Measurements from ENCODE around the gene EEA1.

- RRBS: no CpG with 5 or more reads among the region's 4 CpGs
Observed at GRCh38 chr12:92445758-92446342, 256.9 kb upstream of the PLEKHG7 start.

DNA sequence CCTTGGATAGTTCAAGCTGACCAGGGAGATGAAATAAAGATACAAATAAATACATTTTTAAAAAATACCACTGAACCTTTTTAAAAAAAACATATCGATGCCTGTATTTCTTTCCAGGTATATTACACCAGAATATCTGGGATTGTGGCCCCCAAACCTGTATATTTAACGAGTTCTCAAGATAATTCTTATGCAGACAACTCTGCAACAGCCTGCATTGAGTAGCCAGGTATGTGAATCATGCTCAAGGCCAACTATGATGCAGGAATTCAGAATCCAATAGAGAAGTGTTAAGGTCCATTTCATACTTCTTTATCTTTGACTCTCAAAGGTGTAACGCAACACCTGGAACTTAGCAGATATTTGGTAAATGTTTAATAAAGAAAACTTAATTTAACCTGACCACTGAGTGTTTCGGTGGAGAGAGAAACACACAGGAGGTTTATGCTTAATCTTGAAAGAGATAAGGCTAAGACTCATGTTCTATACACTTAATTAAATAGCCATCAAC lies 156.6 kb upstream of the PLEKHG7 start:
- RRBS: no CpG with 5 or more reads among the region's 4 CpGs

DNA sequence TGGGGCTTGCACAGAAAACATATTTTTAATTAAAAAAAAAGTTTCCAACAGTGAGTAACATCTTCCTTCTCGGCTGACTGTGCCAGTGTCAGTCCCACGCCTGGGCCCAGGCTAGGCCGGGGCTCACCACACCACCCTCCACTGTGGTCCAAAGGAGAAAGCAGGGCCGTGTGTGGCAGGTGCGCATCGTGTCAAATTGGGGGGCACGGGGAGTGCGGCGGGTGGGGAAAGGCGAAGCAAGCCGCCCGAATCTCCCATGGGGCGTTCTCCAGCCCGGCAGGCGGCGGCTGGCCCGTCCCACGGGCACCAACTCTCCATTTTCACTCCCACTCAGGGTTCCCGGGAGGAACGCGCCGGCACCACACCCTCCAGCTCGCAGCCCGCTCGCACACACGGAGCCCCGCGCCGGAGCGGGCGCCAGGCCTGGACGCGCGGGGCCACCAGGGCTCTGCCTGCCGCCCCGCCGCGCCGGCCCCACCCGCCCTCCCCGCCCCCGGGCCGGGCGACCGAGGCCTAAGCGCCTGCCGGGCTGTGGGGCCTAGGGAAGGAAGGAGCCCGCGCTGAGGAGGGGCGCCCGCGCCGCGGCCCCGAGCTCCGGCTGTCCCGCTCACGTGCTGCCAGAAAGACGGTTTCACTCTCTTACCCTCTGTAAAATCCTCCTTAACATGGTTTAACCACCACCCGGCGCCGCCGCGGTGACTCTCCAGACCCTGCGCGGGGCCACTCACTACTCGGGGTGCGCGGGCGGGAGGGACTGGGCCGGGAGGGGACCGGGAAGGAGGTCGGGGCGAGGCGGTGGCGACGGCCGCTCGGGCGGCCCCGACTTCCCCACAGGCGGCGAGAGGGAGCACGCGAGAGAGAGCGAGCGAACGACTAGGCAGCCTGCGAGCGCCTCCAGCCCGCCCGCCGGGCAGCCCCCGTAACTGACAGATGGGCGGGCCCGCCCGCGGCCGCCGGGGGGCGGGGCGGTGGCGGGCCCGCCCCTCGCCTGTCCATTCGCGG lies at the start of gene EEA1:
EEA1 (minus strand) TSS at position 896 of the 1,002 bp plus-strand sequence.
- RRBS: 2% methylated on average over 64 of the region's 107 CpGs

GRCh38 chr12:92973401-92974094 lies 44.5 kb upstream of the EEA1 start:
- RRBS: no CpG with 5 or more reads among the region's 6 CpGs

GRCh38 chr12:92977034-92977782 lies 48.1 kb upstream of the EEA1 start:
- RRBS: no CpG with 5 or more reads among the region's 6 CpGs

DNA sequence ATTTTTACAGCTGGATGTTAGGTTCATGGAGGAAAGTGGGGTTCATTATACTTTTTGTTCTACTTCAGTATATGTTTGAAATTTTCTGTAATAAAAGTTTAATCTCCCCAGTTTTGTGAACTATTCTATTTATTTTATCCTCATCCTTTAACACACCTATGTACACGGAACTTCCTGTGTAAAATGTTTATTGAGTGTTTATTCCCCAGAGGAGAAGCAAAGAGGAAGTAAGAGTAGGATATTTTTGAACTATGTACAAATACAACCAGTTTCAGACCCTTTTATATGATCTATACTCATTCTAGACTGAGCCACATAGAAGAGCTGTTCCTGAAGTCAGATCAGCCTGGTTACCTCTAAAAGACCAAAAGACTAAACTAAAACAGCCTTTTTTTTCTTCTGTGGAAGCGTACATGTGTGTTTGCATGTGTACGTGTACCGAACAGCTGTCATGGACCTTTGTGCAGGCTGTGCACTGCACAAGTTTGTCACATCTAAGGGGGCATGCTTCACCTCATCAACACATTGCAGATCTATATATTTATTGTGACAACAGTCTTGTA lies 210.9 kb upstream of the NUDT4 start:
- RRBS: no CpG with 5 or more reads among the region's 4 CpGs

GRCh38 chr12:93183806-93184859 lies 193.6 kb upstream of the NUDT4 start:
- RRBS: no CpG with 5 or more reads among the region's 6 CpGs

GRCh38 chr12:93237136-93237723 lies 140.5 kb upstream of the NUDT4 start:
- RRBS: no CpG with 5 or more reads among the region's 3 CpGs

- RRBS: 4% methylated on average over 8 of the region's 53 CpGs
Observed at GRCh38 chr12:93378282-93379321, 877 bp downstream of the NUDT4 start.

- RRBS: no CpG with 5 or more reads among the region's 3 CpGs
Observed at GRCh38 chr12:93408886-93409875, 31.5 kb downstream of the NUDT4 start.

DNA sequence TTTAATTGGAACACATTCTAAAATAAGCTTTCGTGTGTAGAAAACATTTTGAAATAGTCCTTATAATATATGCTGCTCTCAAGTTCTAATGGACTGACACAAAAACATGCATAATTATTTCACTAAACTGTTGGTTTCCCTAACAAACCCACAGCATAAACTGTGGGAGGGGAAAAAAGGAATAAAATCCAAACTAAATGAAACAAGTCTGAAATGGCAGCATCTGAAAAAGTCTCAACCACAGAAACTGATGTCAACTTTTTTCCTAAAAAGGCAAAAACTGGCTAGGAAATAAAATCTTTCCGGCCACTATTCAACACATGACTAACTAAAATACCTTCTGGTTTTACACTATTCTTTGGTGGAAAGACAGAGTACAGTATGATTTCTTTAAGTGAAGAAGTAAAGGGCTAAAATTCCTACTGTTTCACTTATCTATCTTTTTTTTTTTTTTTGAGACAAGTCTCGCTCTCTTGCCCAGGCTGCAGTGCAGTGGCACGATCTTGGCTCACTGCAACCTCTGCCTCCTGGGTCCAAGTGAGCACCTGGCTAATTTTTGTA lies 25.7 kb downstream of the UBE2N start:
- RRBS: no CpG with 5 or more reads among the region's 4 CpGs

GRCh38 chr12:93573077-93573298 lies 513 bp downstream of the SOCS2 start:
- RRBS: no CpG with 5 or more reads among the region's 13 CpGs

DNA sequence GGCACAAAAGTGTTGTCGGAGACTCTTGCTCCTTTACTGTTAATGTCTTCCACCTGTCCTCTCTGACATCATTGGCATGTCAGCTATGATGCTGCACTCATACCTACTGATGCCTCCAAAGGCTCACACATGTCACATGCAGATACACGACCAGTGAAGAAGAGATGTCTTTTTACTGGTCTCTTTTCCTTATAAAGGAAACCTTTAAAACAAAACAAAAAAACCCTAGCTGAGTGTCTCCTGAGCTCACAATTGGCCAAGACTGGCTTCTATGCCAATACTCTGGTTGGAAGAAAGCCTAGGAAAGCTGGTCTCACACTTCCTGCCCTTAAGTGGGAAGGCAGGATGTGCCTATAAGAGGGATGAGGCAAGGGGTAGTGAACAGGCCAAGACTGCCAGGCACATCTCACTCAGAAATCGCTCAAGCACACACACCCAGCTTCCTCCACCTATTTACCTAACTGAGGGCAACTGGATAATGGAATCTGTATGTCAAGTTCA lies 49.9 kb downstream of the SOCS2 start:
- RRBS: no CpG with 5 or more reads among the region's 3 CpGs

GRCh38 chr12:93662920-93663829 lies 14.0 kb upstream of the CRADD start:
- RRBS: no CpG with 5 or more reads among the region's 5 CpGs

DNA sequence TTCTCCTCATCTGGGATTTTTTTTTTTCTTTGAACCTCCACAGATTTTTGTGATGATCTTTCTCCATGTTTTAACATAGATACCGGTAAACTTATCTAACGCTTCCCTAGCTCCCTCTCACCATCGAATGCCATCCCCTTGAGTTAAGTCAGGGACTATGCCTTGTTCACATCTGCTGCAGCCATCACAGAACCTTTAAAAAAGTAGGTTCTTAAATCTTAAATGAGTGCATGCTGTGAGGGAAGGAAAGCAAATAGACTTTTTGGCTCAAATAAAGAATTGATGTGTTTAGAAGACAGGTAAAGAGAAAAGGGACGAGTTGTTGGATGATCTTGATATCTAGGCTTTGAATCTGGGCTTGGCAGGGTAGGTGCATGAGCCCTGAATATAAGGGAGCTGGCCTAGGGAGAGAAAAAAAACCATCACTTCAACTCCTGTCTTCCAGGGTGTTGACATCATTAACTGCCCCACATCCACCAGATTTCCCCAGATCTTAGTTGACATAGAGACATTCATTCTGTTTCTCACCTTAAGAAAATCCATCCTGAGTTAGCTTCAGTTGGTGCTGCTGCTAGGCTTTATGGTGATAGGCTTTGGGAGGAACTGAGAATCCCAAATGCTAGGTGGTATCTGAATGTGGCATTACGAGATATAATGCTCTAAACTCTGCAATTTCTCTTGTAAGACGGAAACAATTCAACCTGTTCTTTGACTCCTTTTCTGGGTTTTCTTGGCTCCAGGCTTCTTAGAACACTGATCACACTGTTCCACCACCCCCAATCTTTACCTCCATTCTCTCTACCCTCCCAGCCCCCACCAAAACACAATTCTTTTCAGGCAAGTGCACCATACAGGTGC lies 25.0 kb downstream of the CRADD start:
- RRBS: no CpG with 5 or more reads among the region's 6 CpGs

DNA sequence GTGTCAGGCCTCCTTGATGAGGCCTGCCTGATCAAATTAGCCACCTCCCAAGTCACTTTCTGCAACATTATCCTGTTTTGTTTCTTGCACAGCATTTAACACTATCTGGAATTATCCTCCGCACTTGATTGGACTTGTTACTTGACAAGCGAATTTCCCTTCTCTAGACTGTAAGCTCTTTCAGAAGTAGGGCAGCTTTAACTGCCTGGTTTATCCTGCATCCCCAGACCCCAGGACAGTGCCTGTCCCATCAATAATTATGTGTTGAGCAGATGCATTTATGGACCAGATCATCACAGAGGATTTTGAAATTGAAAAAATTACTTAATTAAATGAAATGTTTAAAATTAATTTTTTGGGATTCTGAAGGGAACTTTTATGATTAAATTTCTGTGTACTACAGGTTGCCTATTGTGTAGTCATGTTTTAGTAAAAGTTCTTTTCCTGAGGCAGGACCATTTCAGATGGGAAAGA lies 27.8 kb downstream of the CRADD start:
- RRBS: no CpG with 5 or more reads among the region's 2 CpGs

- RRBS: no CpG with 5 or more reads among the region's 3 CpGs
Observed at GRCh38 chr12:93705867-93706708, 28.9 kb downstream of the CRADD start.

- RRBS: no CpG with 5 or more reads among the region's 8 CpGs
Observed at GRCh38 chr12:93737940-93738972, 61.1 kb downstream of the CRADD start.

DNA sequence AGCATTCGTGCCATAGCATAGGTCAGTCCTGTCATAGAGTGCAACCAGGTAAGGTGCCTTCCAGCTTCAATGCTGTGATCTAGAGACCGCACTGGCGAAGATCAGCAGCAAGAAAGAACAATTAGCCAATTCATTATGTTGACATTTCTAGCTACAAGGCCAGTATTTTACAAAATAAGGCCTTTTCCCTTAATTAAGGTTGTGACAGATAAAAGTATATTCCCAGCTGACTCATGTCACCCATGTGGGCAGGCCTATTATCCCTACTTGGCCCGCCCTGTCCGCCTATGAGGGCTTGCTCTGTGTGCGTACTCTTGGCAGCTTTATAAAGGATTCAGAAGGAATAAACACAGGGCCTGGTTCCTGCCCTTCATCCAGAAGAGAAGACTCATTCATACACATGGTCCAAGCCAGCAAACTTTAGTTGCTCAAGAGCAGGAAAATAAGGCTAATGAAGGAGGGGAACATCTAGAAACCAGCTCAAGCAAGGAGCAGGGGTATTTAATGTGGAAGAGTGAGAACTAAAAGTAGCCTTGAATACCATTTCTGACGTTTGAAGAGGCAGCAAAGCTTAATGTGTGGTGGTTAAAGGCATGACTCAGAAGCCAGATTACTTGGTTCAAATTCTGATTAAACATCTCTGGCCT lies 141.8 kb downstream of the CRADD start:
- RRBS: no CpG with 5 or more reads among the region's 7 CpGs

DNA sequence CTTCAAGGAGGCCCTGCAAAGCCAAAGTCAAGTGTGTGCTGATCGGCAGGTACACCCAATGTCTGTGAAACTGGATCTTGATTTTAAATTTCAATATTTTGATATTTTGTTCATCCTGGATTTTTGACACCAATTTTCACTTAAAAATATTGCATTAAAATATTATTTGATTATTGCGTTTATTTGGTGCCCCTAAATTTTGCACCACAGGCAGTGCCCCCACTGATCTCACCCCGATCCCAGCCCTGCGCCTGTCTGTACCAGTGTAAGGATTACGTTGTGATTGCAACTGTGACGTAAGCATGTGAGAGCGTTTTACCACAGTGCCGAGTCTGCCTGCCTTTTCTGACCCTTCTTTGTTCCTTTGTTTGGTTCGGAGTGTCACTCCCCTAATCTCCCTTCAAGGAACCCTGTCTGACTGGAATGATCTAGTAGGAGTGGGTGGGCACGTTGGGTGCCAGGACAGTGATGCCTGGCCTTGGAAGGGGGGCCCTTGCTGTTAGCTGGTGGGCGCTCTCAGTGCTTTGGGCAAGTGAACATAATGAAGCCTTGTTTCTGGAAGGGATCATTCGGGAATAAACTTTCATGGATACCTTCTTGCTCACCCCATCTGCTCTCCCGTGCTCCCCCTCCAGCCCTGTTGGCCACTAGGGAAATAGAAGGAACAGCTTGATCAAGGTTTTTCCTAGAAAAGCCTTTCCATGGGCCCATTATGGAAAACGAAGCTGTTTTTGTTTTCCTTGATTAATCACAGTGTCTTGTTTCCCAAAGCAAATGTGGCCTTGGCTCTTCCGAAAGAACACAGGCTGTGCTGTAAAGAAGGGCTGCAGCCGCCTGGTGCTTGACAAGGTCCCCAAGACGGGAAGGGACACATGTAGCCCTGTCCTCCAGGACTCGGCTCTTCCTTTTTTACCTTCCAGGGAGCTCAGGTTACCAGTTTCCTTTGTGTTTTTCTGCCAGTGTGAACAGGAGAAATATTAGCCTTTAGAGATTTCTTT lies 215.3 kb downstream of the CRADD start:
- RRBS: no CpG with 5 or more reads among the region's 18 CpGs

Measured in iris pigment epithelial cell (primary cell).